T-cell (primary cell): ENCODE data around the genes GALNT13 and GALNT5.

- PRO-cap, 7 experiments: no peak in any of the 7 experiments
Observed at GRCh38 chr2:152614675-152615128, 102.6 kb downstream of the PRPF40A start.

DNA sequence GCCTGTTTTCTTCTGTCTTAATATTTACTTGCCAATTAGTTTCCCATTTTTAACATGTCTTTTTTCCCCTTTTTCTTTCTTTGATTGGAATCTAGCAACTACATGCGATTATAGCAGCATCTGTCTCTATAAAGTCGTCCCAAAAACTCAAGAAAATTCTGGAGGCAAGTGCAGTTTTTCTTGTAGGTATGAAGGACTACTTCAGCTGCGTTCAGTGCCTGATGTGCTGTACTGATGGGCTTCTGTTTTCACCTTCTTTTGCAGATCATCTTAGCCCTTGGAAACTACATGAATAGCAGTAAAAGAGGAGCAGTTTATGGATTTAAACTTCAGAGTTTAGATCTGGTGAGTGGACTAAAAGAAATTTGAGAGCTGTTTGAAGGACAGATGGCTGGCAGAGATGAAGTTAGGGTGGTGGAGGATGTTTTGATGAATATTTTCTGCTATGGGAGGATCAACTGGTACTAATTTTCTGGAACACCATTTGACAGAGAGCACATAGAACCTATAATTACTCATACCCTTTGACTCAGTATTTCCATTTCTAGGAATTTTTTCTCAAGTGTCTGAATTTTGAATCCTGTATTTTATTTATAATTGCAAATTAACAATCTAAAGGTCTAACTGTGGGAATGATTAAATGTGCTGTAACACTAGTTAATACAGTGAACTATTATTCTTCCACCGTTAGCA, 87.6 kb downstream of the PRPF40A start:
- PRO-cap, 7 experiments: no peak in any of the 7 experiments

- PRO-cap, 7 experiments: no peak in any of the 7 experiments
Observed at GRCh38 chr2:152669047-152669523, 48.2 kb downstream of the PRPF40A start.

GRCh38 chr2:152826918-152827444, 108.6 kb downstream of the ARL6IP6 start:
- PRO-cap, 7 experiments: no peak in any of the 7 experiments

GRCh38 chr2:152839822-152840149, 121.4 kb downstream of the ARL6IP6 start:
- PRO-cap, 7 experiments: no peak in any of the 7 experiments

GRCh38 chr2:153686039-153686355, 185.7 kb upstream of the GALNT13 start:
- PRO-cap, 7 experiments: no peak in any of the 7 experiments

GRCh38 chr2:153871498-153872444, at the start of gene GALNT13:
TSS of gene GALNT13 (plus strand) at chr2:153871922.
- PRO-cap, 7 experiments: no peak in any of the 7 experiments

- PRO-cap, 7 experiments: no peak in any of the 7 experiments
Observed at GRCh38 chr2:154206714-154206952, 334.9 kb downstream of the GALNT13 start.

GRCh38 chr2:154382838-154383123, 315.7 kb upstream of the KCNJ3 start:
- PRO-cap, 7 experiments: no peak in any of the 7 experiments

DNA sequence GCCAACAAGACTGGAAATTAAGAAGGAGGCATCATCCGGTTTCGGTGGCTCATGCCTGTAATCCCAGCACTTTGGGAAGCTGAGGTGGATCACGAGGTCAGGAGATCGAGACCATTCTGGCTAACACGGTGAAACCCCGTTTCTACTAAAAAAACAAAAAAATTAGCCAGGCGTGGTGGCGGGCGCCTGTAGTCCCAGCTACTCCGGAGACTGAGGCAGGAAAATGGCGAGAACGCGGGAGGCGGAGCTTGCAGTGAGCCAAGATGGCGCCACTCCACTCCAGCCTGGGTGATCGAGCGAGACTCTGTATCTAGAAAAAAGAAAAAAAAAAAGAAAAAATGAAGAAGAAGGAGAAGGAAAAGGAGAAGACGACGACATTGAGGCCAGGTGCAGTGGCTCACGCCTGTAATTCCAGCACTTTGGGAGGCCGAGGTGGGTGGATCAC, 532.6 kb downstream of the KCNJ3 start:
- PRO-cap, 7 experiments: no peak in any of the 7 experiments

DNA sequence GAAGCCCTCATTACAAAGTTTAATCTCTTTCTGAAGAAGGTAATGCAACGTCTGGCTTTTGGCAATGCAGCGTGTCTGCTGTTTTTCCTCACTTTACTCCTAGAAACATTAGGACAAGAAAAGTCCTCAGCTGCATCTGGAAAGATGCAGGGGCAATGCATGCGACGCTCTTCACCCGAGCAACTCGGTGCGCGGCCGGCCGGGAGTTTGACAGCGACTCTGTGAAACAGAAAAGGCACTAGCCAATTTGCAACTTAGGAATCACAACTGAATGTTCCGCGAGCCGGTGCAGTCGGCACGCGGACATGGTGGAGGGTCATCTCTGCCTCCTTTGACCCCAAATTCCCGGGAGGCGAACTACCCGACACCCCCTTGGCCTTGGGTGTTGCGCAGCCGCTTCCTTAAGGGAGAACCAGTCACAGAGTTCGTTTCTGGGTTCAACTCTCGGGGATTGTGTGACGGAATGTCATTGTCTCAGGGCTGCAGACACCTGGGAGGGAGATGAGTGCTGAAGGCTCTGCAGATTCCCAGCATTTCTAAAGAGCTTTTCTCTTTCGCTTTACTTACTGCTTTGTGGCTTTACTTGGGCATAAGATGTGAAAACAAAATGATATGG, 9.8 kb downstream of the NR4A2 start:
- PRO-cap, 7 experiments: no peak in any of the 7 experiments

DNA sequence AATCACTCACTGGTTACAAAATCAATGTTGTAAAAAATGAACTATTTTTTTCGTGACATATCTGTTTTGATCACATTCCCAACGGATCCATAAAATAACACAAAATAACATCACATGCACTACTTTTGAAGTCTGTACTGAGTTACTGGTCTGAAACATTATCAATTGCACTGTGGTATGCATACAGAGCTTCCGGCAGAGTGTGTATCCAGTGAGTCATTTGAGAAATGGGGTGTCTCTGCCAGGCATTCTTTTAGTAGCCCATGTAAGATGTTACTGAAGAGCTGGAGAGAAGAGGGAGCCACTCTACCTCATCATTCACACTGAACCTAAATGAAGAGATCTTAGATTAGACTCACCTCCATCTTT, 204.6 kb upstream of the GALNT5 start:
- PRO-cap, 7 experiments: no peak in any of the 7 experiments

GRCh38 chr2:157257361-157258296, at the start of gene GALNT5:
TSS of gene GALNT5 (plus strand) at chr2:157257705.
- PRO-cap, 7 experiments: no peak in any of the 7 experiments

DNA sequence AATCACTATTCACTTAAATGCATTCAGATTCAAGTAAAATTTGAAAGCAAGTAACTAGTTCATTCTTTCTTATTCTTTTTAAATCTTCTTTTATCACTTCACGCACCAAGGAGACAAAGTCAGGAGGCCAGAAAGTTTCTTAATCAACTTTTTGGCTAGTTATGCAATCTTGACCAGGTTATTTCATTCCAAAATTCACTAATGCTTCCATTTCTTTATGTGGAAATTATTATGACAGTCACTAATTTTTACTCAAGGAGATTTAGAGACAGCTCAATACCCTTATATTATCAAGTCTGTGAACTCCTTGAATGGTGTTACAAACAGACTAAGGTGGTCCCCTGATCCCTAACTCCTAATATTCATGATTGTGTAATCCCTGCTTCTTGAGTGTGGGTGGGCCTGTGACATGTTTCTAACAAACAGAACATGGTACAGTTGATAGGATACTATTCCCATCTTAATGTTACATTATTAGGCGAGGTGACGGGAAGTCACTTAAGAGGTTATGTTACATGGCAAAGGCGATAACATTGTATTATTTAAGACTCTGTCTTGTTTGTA, 32.4 kb downstream of the CYTIP start:
- PRO-cap, 7 experiments: peak in 4 of 7 experiments; most common minus-strand start position 360 of the sequence (in 3)

GRCh38 chr2:157440492-157441406, 3.1 kb downstream of the CYTIP start:
- PRO-cap, 7 experiments: peak in 7 of 7 experiments; most common plus-strand start chr2:157441223 (in 6); most common minus-strand start chr2:157441091 (in 7)

GRCh38 chr2:157473342-157474059, 29.6 kb upstream of the CYTIP start:
- PRO-cap, 7 experiments: no peak in any of the 7 experiments

- PRO-cap, 7 experiments: no peak in any of the 7 experiments
Observed at GRCh38 chr2:157515266-157515860, 71.5 kb upstream of the CYTIP start.

GRCh38 chr2:157831620-157831804, 44.6 kb downstream of the ACVR1 start:
- PRO-cap, 7 experiments: no peak in any of the 7 experiments

GRCh38 chr2:157876499-157877185, 512 bp upstream of the ACVR1 start:
- PRO-cap, 7 experiments: peak in 7 of 7 experiments; most common plus-strand start chr2:157876587 (in 7); most common minus-strand start chr2:157876590 (in 1)

- PRO-cap, 7 experiments: no peak in any of the 7 experiments
Observed at GRCh38 chr2:158128527-158128851, 26.8 kb downstream of the UPP2 start.